Placental pericyte (primary cell): ENCODE measurements around the gene EMILIN3.

GRCh38 chr20:41029631-41030120, 1.1 kb downstream of the TOP1 start:
- CAGE, long polyA plus RNA = no peak

GRCh38 chr20:41084197-41085213, 52.8 kb upstream of the PLCG1 start:
- CAGE, long polyA plus RNA = no peak

GRCh38 chr20:41092856-41093539, 44.3 kb upstream of the PLCG1 start:
- CAGE, long polyA plus RNA = no peak

DNA sequence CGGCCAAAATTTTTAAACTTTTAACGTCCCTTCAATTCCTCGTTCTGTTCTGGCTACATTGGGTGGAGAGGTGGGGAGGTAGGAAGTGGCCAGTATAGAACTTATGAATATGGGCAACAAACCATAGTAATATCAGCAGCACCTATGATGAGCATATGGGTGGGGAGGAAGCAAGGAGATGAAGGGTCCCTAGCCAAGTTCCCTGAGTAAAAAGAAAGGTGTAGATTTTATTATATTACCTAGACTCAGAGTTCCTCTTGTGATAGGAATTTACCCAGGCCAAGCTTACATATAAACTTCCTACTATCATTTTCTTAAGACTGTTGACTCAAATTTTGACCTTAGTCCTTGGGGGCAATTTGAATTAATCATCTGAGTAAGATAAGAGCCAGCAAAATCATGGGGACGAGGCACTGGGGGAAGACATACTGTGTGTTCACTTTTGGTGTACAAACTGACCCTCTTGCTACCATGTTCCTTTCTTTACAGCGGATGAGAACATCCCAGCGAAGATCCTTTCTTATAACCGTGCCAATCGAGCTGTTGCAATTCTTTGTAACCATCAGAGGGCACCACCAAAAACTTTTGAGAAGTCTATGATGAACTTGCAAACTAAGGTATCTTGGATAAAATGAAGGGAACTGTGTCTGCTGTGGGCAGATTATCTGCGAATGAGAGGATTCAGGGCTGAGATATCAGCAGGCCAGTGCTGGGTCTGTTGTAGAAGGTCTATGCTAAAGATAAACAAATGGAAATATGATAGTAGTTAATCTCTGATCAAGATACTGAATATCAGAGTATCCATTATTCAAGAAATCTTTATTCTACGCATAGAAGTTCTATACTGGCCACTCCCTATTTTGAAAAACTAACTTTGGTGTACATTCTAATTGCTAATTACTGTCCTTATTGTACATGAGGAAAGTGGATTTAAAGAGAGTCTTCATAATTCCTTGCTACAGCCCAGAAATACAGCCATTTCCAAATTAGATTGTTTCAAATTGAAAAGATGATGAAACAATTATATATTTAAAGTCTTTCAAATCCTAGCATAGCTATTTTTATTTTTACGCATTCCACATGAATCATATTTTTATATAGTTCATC, 19.3 kb upstream of the PLCG1 start:
- CAGE, long polyA plus RNA = no peak

- CAGE, long polyA plus RNA = no peak
Measured at GRCh38 chr20:41139323-41140148, 2.2 kb downstream of the PLCG1 start.

DNA sequence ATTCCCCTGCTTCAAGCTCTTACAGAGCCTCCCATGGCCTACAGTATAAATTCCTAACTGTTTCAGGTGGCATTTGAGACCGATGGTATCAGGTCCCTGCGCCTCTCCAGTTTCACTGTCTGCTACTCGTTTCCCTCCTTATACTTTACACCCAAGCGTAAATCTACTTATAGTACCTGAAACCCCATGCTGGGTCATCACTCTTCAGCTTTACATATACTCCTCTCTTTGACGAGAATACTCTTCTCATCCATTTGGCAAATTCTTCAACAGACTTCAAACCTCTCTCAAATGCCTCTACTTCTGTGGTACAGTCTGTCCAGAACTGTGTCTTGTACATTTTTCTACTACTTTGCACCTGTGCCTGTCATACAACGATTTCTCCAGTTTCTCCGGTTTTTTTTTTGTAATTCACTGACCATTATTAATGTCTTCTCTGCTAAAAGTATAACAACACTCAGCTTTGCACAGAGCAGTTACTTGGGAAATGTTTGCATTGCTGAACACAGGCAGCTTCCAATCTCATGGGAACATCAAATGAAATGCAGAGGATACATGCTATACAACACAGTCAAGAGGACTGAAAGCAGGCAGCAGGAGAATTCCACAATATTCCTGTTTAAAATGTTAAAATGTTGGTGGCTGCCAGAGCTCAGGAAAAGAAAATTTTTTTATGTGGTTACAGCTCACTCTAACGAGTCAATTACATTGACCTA, 69.4 kb downstream of the ZHX3 start:
- CAGE, long polyA plus RNA = no peak

- CAGE, long polyA plus RNA = no peak
Measured at GRCh38 chr20:41366629-41367339, at the start of gene EMILIN3. Gene EMILIN3 (minus strand): TSS chr20:41366818.

GRCh38 chr20:41450883-41451151, 84.2 kb upstream of the EMILIN3 start:
- CAGE, long polyA plus RNA = no peak

GRCh38 chr20:42749597-42749961, 440.1 kb downstream of the PTPRT start:
- CAGE, long polyA plus RNA = no peak

GRCh38 chr20:43456387-43456601, 1.4 kb upstream of the SRSF6 start:
- CAGE, long polyA plus RNA = no peak

- CAGE, long polyA plus RNA = no peak
Measured at GRCh38 chr20:43570201-43570986, 11.6 kb downstream of the SGK2 start.

DNA sequence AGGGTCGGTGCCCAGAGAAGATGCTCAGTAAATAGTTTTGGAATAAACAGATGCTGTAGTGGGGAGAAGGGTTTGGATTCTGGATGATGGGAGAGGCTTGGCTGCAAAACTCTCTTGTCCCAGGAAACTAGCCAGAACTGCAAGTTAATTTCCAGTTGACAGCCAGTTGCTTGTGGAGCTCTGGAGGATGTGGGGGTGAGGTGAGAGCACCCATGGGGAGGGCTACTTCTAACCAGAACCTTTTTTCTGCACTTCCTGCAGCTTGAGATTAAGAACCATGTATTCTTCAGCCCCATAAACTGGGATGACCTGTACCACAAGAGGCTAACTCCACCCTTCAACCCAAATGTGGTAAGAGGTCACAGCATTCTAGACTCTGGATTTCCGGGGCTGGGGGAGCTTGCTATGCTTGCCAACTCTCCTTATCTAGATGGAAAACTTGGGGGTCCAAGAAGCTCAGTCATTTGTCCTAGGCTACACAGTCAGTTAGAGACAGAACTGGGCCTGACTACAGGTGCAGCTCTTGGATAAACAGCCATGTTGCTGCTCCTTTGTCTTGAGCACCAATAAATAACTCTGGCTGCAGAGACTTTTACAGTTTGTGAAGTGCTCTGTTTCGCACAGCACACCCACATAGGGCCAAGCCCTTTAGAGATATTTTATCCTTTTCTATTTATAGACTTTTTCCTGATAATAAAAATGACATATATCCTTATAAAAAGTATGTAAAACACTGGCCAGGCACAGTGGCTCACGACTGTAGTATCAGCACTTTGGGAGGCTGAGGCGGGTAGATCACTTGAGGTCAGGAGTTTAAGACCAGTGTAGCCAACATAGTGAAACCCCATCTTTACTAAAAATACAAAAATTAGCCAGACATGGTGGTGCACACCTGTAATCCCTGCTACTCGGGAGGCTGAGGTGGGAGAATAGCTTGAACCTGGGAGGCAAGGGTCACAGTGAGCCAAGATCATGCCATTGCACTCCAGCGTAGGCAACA, 10.7 kb upstream of the IFT52 start:
- CAGE, long polyA plus RNA = no peak

GRCh38 chr20:43583785-43584248, 6.9 kb upstream of the IFT52 start:
- CAGE, long polyA plus RNA = no peak

GRCh38 chr20:43667353-43668258, 692 bp downstream of the MYBL2 start:
- CAGE, long polyA plus RNA = no peak

- CAGE, long polyA plus RNA = no peak
Measured at GRCh38 chr20:43680804-43681976, 14.3 kb downstream of the MYBL2 start.

- CAGE, long polyA plus RNA = no peak
Measured at GRCh38 chr20:43964059-43964681, 49.5 kb downstream of the TOX2 start.

GRCh38 chr20:44001537-44001888, 86.9 kb downstream of the TOX2 start:
- CAGE, long polyA plus RNA = no peak

DNA sequence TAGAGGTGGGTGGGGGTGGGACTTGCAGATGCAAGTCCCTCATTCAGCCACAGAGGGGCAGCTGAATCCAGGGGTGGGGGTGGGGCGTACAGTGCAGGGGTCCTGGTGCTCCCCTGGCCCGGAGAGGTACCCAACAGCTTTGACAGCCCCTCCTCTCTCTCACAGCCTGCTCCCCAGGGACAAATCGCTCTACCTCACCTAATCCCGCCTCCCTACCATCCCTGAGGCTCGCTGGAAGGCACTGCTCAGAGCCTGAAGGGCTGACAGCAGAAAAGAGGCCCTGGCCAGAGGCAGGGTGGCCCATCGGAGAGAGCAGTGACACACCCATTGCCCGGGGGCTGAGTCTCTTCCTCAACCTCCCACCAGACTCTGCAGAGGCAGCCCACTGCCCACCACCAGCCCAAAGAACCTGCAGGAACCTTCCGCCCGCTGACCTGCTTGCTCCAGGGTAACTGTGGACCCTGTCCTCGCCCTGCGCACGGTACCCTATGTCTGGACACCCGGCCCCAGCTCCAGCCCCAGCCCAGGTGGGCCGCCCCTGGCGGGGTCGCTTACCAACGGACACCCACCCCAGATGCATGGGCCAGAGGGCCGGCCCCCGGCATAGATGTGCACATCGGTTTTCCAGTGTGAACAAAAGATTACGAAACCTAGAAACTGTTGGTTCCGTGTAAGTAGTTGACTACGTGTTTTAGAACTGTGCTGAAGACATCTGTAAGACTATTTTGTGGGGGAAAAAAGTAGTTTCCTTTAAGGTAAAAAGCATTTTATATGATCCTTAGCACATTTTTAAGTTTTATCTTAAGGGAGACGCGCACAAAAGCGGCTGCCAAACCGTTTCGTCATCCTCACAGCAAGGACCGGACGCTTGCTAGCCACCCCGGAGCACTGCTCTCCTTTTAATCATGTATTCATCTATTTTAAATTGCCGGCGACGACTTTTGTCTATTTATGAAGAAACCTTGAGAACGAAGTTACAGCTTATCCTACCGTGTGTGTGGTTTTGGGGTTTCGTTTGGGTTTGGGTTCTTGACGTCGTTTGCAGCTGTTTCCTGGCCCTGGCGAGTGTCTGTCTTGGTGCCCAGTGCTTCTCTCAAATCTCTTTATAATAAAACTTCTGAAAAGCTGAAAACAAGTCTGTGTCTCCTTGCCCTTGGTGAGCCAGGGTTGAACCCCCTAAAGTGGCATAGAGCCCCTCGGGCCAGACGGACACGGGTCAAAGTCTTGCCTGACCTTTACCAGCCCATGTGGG, 118.1 kb downstream of the JPH2 start:
- CAGE, long polyA plus RNA = no peak

DNA sequence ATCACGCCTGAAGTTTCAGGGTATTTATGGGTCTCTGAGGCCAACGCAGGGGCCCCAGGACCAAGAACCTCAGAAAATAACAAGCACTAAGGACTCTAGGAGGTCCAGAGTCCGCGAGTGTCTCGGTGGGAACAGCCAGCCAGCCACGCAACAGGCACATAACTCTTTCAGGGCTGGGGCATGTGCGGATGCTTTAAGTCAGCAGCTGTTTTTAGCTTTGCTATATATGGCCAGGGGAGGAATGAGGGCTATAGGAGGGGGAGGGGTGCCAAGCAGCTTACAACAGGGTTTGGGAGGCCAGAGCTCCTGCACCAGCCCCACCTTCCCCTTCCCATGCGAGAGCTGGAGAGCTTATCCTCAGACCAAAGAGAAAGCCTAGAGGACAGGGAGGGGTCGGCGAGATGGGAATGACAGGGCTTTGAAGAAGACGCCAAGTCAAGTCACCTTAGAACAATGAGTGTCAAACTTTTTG, 6.2 kb downstream of the JPH2 start:
- CAGE, long polyA plus RNA = no peak

- CAGE, long polyA plus RNA = no peak
Measured at GRCh38 chr20:44279190-44279832, 31.7 kb downstream of the FITM2 start.